UCH-1 (cell line): Measurements from ENCODE around the genes RFPL2 and RTCB.

DNA sequence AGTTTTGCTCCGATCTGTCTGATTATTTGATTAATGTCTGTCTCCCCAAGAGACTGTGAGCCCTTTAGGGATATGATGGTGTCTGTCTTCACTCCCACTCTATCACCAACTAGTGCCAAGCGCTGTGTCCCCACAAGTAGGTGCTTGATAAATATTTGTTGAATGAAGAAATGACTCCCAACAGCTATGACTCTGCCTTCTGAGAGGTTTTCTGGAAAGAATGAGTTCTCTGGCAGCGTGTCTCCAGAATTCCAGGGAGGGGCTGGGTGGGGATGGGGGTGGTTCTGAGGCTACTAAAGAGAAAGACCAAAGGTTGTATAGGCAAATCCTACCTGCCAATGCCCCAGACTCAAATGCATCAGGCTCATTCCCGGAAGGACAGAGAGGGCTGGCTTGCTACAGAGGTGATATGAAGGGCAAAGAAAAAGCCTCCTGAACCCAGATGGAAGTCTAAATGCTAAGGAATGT, 2.0 kb downstream of the DUSP18 start:
- RRBS, result no CpG with 5 or more reads among the region's 4 CpGs

DNA sequence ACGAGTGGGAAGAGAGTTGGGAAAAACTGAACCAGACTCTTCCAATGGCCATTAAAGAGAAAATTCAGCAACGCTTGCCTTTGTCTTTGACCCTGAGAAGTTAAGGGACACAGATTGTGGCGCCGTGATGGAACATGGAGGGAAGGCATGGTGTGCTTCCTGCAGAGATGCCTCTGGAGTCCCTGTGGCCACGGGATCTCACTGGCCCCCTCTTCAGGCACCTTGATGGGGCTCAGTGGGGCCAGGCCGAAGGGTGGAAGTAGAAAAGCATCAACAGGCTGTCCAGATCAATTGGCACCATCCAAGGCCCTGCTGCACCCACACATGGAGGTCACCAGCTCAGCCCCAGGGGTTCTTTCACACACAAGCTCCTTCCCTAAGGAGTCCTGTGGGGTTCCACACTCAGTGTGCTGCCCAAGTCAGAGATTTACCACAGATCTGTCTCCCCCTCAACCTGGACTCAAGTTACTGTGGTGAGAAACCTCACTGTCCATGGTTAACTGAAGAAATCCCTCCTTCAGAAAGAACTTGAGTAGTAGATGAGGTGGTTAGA, 42.8 kb downstream of the MORC2 start:
- RRBS, result no CpG with 5 or more reads among the region's 6 CpGs

GRCh38 chr22:30932663-30933367, 35.8 kb downstream of the MORC2 start:
- RRBS, result 85% methylated on average over 3 of the region's 19 CpGs

- RRBS, result no CpG with 5 or more reads among the region's 14 CpGs
Measured at GRCh38 chr22:30934705-30935531, 33.7 kb downstream of the MORC2 start.

- RRBS, result no CpG with 5 or more reads among the region's 5 CpGs
Measured at GRCh38 chr22:31045933-31046585, 35.1 kb upstream of the SMTN start.

DNA sequence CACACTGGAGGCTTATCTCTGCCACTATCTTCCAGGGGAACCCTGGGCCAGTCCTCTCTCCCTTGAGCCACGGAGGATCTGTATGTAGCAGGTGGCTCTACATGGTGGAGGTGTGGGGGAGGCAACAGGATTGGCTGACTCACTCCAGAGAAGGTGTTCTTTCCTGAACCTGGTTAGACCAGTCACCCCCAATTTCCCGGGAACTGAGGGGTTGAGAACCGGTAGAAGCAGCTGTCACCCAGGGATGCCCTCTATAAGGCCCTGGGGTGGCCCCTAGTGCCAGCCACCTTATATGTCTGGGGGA, 5.9 kb downstream of the SMTN start:
- RRBS, result no CpG with 5 or more reads among the region's 3 CpGs

GRCh38 chr22:31088850-31090138, 8.2 kb downstream of the SMTN start:
- RRBS, result no CpG with 5 or more reads among the region's 15 CpGs

- RRBS, result no CpG with 5 or more reads among the region's 29 CpGs
Measured at GRCh38 chr22:31099980-31100762, 7.2 kb downstream of the SELENOM start.

- RRBS, result 99% methylated on average over 6 of the region's 45 CpGs
Measured at GRCh38 chr22:31104675-31105372, 2.5 kb downstream of the SELENOM start.

GRCh38 chr22:31105373-31106255, 1.8 kb downstream of the SELENOM start:
- RRBS, result no CpG with 5 or more reads among the region's 14 CpGs

- RRBS, result no CpG with 5 or more reads among the region's 3 CpGs
Measured at GRCh38 chr22:31260355-31261070, 31.8 kb downstream of the PIK3IP1 start.

GRCh38 chr22:31343755-31344171, 2.4 kb downstream of the PATZ1 start:
- RRBS, result 0% methylated on average over 1 of the region's 9 CpGs

GRCh38 chr22:31626228-31626953, 35.6 kb downstream of the PISD start:
- RRBS, result no CpG with 5 or more reads among the region's 11 CpGs

GRCh38 chr22:31813150-31813753, 59.4 kb downstream of the DEPDC5 start:
- RRBS, result no CpG with 5 or more reads among the region's 5 CpGs

DNA sequence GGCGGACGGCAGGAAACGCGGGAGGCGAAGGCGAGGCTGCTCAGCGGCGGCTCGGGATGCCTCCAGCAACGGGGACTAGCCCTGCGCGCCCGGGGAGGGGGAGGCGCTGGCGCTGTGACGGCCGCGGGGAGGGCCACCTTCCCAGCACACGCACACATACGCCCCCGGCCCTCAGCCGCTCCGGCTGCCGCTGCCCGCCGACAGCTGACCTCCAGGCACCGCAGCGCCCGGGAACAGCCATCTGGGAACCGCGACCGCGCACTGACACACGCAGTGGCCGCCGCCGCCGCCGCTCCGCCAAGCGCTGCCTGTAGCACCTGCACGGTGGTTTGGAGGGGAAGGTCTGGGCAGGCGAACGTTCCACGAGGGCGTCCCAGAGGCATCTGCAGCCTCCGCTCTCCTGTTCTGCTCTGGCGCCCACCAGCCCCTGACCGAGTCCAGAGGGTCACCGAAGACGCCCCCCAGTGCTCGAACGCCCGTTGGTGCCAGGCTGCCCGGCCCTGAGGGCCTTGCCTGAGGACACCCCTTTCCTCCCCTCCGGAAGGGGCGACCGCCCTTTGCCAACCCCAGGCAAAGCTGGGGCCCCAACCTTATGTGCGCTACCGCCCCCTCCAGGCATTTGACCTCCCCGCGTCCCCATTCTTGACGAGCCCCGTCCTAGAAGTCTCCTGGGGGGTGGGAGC, 16.9 kb upstream of the C22orf42 start:
- RRBS, result 2% methylated on average over 10 of the region's 64 CpGs

GRCh38 chr22:32202351-32203199, 2.3 kb downstream of the RFPL2 start:
- RRBS, result 40% methylated on average over 10 of the region's 33 CpGs

DNA sequence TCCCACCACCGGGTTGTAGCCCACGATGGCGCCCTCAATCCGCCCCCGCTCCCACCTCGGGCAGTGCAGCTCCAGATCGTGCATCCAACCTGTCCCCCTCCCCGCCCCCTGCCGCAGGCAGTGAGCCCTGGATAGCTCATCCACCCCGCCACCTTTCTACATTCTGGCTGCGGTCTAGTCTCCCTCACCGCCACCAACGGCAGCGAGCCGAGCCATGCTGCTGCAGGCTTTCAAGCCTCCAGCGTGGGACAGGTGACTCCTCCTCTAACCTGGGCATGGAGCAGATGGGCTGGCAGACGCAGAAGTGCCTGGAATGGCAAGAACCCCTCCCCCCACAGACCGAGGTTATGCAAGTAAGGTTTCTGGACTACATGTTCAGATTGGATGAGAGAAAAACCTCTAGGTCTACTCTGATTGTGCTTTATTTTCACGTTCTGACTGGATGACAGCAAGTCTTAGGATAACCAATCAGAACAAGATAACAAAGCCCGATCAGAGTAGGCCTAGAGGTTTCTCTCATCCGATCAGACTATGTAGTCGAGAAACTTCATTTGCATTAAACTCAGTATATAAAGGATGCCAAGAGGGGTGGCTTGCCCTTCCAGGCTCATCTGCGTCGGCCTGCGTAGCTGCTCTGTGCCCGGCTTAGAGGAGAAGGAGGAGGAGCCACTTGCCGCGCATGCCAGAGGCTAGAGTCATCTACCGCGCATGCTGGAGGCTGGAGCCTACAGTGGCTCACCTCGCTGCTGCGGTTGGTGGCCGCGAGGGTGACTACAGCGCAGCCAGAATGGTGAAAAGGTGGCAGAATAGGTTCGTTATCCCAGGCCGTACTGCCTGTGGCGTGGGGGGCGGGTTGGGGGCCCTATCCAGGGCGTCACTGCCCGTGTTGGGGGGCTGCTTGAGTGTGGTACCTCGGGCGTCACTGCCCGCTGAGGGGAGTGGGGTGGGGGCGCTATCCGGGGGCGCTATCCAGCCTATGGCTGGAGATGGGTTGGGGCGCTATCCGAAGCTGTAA, at the start of gene RFPL2:
RFPL2 (minus strand) TSS at position 636 of the 1,015 bp plus-strand sequence.
- RRBS, result 96% methylated on average over 1 of the region's 49 CpGs

DNA sequence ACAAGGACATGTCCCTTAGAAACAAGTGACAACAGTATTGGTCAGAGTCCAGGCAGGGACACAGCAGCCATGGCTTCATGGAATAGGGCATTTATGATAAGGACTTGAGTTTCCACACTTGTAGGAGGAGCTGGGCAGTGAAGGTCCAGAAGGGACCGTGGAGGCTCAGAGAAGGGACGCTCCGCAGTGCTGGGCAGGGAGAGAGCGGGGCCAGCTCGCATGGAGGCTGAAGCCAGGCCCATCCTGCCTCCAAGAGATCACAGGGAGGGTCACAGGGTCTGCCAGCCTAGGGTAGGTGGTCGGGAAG, 22.9 kb upstream of the RFPL3 start:
- RRBS, result no CpG with 5 or more reads among the region's 6 CpGs

DNA sequence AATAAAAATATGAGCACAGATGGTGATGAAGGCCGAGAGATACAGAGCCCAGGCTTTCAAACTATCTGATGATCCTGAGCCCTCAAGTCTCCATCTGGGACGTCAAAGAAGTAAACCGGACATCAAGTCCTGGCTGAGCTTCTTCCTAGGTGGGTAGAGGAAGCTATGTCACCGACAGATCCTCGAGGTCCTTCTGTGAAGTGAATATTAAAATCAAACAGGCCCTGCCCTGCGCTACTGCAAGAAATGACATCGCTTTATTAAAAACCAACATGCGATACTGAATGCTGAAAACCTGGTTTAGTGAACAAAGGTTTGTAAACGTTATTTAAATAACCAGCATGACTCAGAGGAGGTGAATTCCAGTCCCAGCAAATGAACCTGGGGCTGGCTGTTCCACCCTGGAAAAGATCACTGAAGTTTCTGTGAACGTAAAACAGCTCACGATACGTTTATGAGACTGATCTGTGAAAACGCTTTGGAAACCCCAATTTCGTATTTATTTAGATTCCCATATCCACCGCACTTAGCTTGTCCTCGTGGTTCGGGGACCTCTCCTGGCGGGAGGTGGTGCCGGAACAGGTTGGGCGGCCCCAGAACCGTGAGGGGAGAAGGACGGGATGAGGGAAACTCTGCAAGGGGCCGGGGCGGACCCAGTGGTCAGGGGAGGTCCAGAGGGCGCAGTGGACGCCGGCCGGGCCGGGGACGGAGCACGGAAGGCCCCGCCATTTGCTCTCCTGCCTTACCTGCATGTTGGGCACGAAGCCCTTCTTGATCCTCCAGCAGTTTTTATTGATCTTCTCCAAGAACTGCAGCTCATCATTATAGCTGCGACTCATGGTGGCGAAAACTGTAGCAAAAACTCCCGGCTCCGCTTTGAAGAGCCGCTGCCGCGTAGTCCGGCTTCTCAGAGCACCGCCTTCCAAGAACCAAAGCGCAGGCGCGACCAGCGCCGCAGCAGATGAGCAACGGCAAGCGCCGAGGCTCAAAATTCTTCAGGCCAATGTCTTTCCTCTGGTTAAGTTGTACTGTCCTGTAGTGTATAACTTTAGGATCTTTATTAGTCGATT, at the start of gene RTCB:
RTCB (minus strand) TSS at position 930 of the 1,070 bp plus-strand sequence.
- RRBS, result 3% methylated on average over 9 of the region's 51 CpGs

DNA sequence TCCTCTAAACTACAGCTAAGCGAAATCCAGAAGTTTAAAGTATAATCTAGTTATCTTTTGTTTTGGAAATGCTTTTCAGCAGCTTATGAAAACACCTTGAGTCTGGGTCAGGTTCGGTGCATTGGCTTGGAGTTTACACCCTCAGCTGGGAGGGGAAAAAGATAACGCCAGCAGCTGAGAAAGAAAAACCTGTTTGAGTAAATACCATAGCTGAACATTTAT, 252 bp upstream of the RTCB start:
- RRBS, result no CpG with 5 or more reads among the region's 3 CpGs